SP-49 (cell line): Measurements from ENCODE around the genes WDR64 and PLD5.

DNA sequence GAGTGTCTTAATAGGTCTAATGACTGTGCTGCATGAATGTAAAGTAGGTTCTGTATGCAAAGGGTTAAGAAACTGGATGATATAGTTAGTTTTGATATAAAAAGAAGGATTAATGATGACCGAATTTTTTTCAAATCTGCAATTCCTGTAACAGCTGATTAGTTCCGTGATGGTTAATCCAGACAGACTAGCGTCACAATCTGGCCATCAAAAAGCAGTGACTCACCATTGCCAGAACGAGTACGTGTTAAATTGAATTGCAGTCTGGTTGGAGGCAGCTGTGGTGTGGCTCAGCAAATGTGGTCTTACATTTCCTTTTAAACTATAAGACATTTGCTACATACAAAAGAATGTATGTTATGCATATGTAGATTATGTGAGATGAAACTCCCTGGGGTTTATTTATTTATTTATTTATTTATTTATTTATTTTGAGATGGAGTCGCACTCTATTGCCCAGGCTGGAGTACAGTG lies 139.8 kb downstream of the RYR2 start:
- PRO-cap, result no peak

DNA sequence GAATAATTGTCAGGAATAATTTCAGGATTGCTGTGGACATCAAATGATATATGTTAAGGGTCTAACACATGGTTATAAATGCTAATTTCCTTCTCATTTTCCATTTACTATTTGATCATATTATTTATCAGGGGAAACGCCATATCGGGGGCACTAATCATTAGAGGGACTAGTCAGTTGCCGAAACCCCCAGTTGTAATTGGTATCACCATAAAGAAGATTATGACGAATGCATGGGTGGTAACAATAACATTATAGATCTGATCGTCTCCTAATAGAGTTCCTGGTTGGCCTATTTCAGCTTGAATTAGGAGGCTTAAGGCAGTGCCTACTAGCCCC lies 49.9 kb upstream of the ZP4 start:
- PRO-cap, result no peak

DNA sequence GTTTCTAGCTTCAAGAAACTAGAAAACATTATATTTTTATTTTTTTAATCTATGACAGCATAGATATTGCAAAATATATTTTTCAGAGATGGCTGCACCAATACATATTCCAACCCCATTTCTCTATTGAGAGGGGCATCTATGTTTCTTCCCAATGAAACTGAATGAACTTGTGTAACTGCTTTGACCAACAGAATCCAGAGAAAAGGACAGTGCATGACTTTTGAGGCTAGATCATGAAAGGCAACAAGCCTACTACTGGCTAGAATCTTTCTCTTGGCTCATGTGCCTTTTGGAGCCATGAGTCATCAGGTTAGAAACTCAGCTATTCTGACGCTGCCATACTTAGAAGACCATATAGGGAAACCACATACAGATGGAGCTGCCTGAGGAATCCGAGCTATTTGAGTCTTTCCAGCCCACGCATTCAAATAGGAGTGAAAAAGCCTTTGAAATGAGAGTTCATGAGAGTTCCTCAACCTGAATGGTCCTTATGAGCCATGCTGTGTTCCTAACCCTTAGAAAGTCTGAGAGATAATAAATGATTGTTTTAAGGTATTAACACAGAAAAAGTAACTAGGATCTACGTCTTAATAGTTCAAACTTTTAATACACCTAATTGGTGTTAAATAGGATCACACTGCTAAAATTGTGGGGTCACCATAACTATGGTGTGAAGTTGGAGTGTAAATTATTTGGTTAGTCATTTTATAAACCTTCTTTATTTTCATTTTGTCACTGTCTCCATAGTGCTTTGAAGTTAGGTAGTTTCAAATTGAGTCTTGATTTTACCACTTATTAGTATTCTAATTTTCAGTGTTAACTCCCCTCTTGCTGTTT lies 738.4 kb upstream of the CHRM3 start:
- PRO-cap, result no peak

DNA sequence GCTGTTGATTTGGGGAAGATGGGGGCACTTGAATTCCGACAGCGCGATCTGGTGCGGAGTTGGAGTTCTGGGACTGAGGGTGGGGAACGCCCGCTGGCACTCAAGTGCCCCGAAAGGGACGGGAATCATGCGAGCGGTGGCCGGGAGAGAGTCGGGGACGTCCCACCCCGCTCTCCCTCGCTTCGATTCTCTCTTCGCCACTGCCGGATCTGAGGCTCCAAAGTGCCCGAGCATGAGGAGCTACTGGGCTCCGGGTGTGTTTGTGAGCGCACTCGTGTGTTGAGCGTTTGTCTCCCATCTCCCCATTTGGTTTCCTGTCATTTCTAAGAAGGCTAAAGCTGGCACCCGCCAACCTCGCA lies 1.0 kb downstream of the CHRM3 start:
- PRO-cap, result no peak

GRCh38 chr1:240619163-240619684 lies 7.3 kb upstream of the GREM2 start:
- PRO-cap, result no peak

GRCh38 chr1:241533274-241534248 lies 1.4 kb downstream of the KMO start:
- PRO-cap, result no peak

DNA sequence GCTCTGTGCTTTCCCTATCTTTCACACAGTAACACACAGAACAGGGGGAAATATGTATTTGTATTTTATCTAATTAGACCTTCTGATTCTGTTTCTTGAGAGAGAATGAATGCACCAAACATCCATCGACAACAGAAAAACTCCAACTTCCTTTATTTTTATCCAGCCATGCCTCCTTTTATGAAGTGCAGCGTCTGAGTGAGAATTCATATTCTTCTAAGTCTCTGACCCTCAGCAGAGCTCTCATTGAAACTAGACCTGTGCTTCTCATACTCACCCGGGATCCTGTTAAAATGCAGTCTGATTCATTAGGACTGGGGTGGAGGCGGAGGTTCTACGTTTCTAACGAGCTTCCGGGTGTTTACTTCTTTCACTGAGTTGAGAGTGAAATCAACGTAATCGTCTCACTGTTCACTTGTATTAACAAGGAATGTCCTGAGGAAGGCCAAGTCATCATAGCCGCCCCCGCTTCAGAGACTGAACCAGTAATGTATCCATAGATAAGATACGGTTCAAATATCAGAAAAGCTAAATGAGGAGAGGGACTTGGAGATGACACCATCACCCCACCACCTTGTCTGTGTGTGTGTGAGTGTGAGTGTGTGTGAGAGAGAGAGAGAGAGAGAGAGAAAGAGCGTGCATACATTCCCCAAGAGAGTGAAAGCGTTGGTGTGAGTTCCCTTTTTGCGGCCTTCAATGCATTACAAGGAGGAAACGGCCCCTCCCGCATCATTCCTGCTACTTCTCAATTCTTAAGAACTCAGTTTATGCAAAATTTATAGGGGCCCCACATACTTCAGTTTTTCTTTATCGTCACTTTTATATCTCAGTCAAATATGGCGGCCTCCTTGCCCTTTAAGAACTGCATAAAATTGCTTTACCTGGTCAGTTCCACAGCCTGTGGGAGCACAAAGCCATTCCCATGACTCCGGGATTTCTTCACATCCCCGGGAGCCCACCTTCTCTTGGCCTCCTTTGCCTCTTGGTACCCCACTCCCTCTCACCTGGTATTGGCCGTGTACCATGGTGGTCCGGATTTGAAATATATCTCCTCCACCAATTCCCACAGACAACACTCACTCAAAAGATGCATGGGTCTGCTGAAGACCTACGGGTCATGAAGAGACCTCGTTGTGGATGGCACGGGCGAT lies 19.8 kb downstream of the KMO start:
- PRO-cap, result bidirectional peak, plus-strand start at position 311 of the sequence, minus-strand start at position 295 of the sequence; unidirectional peak, minus-strand start at position 582 of the sequence

- PRO-cap, result no peak
Measured at GRCh38 chr1:241597371-241598148, 42.6 kb downstream of the CHML start.

DNA sequence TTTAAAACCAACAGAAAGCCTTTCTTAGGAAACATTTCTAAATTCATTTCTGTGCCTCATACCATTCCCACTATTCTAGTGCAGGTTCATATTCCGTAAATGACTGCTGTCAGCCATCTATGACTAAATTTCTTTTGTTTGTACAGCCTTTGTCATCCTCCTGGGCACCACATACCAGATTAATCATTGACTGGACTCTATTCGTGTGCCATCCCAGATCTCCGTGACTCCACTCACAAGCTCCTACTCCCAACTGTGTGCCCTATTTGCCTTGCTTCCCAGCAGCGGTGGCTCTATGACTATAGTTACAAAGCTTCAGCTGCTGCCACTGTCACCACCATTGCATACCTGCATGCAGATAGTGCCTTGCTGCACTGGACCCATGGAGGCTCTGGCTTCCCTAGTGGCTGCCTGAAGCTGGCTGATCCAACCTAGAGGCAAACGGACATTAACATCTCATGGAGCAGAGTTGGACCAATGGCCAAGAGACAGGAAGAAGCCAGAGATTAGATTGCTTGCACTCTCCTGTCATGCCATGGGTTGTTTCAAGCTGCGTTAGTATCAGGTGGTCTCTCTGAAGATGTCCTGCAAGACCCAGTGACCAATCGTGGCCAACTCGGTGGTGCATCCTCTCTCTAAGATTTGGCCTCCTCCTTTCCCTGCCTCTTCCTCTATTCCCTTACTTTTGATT lies 24.5 kb downstream of the CHML start:
- PRO-cap, result no peak

- PRO-cap, result no peak
Measured at GRCh38 chr1:241637654-241638536, 2.3 kb downstream of the CHML start.

- PRO-cap, result no peak
Measured at GRCh38 chr1:241652089-241652490, at the start of gene WDR64. Gene WDR64 (plus strand): TSS chr1:241652281.

DNA sequence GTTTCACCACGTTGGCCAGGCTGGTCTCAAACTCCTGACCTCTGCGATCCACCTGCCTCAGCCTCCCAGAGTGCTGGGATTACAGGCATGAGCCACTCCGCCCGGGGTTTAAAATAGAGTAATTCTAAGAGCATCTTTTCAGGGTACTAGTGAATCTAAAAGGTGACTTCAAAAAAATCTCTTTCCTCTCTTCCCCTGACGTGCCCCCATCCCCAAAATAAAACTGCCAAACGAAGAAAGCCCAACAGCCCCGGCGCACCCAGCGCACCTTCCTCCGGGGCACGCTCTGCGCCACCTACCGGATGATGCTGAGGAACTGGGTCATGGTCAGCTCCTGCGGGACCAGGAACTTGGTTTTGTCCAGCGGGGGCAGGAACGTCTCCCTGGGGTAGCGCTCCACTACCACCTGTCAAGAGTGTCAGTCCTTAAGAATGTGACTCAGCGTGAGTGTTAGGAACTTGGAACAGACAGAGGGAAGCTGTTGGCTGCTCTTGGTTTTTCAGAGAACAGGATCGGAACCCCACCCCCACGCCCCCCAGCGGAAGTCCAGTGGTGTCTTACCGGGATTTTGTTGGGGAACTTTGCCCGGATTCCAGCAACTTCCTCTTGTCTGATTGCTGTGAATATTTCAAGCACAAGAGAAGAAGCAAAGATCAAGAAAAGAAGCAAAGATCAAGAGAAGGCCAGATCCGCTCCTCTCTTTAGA lies 530 bp downstream of the MAP1LC3C start:
- PRO-cap, result no peak

DNA sequence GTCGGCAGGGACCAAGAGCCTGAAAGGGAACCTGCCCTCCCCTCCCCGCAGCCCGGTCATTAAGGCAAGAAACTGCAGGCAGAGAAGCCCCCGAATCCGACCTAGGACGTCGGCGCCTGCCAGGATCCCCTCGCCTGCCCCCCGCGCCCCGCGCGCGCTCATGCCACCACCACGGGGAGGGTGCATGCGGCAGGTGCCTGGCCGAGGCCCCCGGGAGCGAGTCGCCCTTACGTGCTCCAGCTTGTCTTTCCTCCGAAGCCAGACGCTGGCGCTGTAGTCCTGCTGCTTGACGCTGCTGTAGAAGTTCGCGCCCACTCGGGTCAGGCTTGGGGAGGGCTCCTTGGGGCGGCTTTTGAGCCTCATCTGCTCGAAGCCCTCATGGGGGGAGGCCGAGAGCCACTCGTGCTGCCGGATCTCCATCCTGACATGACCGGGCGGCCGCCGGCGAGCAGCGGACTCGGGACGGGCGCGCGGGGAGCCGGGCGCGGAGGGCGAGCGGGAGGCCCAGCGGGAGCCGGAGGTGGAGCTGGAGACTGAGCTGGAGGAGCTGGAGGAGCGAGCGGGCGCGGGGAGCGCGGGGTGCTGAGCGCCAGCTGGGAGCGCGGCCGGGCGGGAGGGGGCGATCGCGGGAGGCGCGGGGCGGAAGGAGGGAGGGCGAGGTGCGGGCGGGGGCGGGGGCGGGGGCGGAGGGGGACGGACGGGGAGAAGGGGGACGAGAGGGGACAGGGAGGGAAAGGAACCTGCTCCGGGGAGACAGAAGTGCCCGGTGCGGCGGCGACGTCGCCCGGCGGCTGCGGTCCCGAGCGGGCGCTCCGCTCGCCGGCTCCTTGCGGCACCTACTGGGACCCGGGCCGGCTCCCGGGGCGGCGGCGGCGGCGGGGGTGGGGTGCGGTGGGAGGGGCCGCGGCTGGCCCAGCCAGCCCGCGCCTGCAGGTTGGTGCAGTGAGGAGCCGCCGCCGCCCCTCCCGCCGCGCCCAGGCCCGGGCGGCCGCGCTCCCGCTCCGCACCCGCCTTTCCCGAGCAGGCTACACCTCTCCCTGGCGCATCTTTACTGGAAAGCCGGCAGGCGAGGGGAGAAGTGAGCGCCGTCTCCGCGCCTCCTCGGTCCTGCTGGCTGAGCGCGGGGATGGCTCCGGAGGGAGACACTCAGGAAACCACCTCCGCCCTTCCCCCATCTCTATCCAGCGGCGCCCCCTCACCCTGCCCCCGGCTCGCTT lies at the start of gene PLD5:
TSS of gene PLD5 (minus strand) at position 841 of the 1,217 bp plus-strand sequence.
- PRO-cap, result no peak

DNA sequence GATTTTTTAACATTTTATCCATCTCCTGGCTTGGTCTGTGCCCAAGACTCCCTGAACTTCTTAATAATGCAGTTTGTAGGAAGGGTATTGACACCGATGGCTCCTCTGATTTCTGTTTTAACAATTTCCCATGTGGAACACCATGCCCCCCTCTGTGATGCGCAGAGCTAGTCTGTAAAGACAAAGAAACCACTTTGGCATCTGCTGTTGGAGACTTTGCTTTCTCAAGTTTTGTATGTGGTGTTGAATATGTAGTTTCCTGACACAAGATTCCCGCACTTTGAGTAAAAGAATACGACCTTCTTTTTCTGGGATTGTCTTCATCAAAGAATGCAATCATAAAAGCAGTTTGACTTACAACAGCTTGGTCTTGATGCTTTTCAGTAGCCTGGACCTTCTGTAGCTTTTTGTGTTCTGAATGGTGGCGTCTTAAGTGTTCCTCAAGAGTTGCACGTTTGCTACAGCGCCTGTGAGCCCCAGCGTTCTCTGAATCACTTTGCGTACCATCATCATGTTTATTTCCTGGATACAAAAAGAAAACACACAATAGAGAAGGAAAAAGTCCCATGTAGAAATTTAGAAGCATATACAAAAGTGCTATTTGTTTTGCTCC lies 69.1 kb downstream of the CEP170 start:
- PRO-cap, result no peak

DNA sequence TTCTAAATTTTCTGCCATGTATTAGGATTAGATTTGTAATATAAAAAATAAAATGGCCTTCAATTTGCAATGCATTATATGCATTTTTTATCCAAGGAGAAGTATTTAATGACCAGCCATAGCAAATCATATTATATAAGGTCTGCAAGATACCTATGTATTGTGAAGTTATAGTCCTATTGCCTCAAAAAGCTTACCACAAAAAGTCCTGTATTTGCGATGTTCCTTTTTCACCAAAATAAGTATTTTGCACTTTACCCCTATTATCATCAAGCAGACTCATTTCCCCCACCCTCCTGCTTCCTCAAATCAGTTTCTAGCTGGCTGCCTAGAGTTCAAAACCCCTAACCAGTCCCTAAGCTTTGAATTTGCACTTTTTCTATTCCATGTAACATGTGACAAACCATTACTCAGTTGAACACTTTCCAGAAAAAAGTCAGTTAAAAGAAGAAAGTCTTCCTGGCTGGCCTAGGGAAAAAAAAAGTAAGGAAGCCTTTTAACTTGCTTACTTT lies 8.3 kb downstream of the CEP170 start:
- PRO-cap, result no peak

DNA sequence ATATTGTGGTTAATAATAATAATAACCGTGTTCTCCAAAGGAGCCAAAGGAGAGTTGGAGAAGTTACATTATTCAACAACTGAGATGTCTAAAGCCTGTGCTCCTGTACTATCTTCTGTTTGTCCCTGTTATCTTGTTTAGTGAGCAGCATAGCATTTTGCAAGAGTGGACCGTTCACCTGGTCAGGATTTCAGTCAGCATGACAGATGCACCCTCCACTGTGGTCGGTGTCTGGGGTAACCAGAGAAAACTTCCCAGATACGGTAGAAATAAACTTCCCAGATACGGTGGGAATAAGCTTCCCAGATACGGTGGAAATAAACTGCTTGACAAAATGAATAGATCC lies 198.8 kb downstream of the SDCCAG8 start:
- PRO-cap, result no peak

DNA sequence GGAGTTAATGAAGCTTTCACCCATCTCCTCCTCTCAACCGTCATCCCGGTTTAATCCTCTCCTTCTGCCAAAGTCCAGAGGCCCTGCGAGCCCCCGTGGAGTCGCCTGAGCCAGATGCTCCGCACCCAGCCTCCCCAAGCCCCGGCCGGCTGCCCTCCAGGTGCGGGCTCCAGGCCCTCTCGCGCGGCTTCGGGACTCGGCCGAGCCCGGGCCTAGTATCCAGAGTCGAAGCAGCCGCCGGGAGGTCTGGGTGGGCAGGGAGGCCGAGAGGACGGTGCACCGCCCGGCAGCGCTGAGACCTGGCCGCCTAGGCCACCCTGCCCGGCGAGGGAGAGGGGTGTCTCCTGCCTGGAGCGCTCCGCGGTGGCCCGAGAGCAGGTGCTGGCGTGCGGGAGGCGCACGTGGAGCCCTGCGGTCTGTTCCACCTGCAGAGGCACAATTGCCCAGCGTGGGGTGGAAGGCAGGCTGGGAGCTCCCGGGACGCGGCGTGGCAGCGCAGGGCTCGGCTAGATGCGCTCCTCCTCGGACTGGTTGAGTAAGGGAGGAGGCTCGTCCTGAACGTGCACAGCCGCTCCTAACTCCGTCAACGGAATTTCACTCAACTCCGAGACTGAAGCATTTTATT lies 218.5 kb downstream of the SDCCAG8 start:
- PRO-cap, result no peak

GRCh38 chr1:243495399-243496758 lies 240.0 kb downstream of the SDCCAG8 start:
- PRO-cap, result no peak

DNA sequence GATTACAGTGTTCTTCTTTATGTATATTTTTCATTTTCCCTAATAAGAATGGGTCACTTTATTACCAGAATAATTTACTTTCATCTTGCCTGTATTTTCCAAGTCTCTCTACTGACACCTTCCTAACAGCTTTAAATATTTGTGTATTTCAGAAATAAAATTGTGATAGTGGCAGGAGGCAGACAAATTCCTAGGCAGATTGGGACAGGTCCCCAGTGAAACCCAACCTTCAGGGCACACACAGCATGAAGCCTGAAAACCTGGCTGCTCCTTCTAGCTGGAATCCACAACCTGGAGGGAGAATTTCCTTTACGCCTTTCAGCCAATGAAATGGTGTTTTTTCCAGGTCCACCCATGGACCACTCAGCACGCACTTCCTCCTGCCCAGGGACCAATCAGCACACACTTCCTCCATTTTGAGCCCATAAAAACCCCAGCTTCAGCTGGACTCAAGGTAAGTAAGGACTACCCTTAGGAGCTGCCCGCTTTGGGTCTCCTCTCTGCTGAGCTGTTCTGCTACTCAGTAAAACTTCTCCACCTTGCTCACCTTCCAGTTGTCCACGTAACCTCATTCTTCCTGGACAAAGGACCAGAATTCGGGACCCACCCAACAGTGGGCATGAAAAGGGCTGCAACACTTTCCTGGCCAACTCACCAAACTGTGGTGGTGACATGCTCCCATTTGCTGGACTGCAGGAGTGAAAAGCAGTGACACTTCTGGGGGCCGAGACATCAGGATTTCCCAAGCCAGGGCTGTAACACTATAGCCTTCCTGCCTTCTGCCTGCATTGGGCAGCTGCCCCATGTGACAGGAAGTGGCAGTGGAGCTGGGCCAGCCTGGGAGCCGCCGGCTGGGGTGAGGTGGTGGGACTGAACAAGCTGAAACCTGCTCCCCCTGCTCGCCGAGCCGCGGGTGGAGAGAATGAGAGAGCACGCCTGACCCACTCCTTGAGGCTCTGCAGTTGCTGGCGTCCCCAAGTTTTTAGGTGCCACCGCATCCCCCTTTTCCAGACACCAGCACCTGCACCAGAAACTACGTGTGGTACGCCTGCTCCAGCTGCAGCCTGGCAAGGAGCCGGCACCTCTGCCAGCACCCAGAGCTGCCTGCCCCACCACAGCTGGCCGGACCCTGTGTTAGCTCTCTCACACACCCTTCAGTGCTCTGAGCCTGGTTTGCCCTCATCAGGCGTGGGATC lies 119.8 kb downstream of the AKT3 start:
- PRO-cap, result no peak

GRCh38 chr1:244049105-244049755 lies 1.9 kb upstream of the ZBTB18 start:
- PRO-cap, result unidirectional peak, plus-strand start at chr1:244049148